ENCODE measurements around a stretch of chr16.

DNA sequence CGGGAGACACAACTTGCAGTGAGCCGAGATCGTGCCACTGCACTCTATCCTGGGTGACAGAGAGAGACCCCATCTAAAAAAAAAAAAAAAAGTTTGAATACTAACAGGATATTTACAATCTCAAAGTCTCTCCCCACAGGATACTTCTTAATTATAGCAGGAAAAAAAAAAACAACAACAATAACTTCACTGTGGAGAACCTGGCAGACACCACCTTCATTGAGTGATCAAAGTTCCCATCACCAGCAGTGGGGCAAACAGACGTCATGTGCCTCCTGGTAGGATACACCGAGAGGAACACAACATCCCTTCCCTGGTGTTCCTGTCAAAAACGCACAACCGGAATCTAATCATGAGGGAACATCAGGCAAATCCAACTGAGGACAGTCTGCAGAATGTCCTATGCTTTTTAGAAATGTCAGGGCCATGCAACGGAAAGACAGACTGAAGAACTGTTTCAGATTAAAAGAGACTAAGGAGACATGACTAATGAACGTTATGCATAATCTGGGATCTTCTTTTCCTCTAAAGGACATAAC is 80.0 kb downstream of the ZFHX3 start:
- PRO-cap, result no peak

GRCh38 chr16:72987943-72988950 is 59.7 kb downstream of the ZFHX3 start:
- PRO-cap, result no peak

DNA sequence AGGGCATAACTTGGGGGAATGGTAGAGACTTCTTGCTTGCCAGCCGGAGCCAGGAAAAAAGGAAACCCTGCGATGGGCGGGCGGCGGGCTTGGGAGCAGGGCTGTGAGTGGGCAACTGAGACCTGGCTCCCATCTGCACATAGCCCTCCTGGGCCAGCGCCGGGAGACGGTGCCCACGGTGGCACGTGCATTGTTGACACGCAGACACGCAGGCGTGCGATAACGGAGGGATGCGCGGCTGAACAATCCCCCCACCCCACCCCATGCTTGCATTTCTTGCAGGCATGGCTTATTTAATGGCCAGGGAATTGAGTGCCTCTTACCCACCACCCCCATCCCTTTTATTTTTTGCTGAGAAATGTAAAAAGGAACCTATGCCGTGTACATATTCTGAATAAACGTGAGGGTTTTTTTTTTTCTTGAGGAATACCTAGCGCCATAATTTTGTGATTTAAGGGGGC is 17.2 kb upstream of the ZFHX3 start:
- PRO-cap, result no peak

DNA sequence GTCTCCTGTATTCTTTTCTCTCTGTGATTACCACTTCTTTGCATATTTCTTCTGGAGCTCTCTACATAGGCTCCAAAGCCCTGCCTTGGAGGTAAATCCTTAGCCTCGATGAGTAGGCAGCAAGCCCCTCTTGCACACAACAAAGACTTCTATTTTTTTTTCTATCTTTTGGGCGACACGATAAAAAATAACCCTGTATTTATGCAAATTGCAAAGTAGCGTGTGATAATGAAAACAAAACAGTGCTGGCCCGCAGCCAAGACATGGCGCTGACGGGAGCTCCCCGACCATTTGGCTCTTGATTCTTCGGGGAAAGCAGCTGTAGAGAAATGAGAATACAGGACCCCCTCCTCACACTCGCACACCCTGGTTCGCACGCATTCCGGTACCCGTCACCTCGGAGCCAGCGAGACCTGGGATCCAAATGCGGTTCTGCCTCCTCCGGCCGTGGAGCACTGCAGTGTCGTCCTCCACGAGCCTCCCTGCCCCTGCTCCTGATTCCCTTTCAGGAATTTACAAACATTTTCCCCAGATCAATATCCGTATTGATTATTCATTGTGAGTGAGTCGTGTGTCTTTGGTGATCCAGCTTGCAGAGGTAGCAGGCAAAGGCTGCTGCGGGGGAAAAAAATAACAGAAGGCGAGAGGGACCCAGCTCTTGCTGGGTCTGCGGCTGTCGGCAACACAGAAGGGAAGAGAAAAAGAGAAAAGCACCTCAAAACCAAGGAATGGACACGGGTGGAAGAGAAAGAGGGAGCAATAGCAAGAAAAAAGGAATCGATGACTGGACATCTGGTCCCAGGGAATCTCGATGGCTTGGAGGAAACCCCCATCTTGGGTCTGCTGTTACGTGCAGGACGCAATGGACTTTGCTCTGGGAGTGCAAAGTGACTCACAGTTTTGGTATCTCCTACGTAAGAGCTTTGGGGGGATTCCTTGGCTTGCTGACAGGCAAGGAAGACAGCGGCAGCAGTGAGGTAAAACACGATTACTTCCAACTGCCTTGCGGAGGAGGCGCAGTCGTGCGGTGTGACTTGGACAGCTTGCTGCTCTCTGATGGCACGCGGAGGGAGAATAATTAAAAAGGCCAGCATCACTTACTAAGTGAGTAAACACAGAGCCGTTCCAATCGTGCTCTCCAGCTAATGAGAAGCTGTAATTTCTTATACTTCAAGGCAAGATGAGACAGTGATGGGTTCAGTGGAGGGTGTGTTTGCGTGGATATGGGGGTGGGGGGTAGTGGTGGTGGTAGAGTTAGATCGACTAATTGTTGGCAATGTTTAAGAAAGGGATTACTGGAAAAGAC is 184.3 kb upstream of the ZFHX3 start:
- PRO-cap, result no peak

DNA sequence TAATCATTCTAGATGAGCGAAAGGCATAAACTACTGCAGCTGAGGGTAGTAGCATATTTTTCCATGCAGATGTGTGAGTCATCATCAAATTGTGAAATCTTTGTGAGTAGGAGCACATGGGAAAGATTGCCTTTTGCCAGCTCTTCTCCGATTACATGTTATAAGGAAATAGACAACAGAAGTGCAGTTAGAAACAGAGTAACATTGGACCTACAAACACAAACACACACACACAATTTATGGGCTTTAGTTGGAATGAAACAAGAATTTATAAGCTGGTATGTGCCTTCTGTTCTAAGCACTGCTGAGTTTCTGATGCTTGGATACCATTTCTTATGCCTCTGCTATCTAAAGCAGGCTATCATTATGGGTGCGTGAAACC is 346.9 kb upstream of the PSMD7 start:
- PRO-cap, result no peak

GRCh38 chr16:74317523-74317994 is 20.9 kb downstream of the PSMD7 start:
- PRO-cap, result no peak

DNA sequence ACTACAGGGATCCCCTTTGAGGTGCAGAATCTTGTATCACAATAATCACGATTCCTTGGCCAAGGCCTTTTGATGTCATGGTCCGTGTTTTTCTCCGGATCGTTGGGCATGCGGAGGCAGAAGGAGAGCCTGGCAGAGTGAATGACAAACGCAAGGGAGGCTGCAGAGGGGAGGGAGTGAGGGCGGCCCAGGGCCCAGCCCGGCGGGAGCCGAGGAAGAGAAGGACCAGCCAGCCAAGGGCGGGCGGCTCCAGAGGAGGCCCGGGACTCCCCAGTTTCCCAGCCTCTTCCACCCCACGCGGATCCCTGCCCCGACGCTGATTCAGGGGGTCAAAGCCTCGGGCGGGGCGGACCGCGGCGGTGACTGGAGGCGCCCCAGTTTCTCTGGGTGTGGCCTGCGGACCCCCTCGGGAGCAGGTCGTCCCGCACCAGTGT is 14.7 kb downstream of the CLEC18B start:
- PRO-cap, result no peak

- PRO-cap, result no peak
Observed at GRCh38 chr16:74570841-74571609, 35.9 kb downstream of the GLG1 start.

- PRO-cap, result bidirectional peak, plus-strand start at chr16:74726322, minus-strand start at chr16:74726194
Observed at GRCh38 chr16:74726107-74726434, 25.4 kb upstream of the MLKL start.

DNA sequence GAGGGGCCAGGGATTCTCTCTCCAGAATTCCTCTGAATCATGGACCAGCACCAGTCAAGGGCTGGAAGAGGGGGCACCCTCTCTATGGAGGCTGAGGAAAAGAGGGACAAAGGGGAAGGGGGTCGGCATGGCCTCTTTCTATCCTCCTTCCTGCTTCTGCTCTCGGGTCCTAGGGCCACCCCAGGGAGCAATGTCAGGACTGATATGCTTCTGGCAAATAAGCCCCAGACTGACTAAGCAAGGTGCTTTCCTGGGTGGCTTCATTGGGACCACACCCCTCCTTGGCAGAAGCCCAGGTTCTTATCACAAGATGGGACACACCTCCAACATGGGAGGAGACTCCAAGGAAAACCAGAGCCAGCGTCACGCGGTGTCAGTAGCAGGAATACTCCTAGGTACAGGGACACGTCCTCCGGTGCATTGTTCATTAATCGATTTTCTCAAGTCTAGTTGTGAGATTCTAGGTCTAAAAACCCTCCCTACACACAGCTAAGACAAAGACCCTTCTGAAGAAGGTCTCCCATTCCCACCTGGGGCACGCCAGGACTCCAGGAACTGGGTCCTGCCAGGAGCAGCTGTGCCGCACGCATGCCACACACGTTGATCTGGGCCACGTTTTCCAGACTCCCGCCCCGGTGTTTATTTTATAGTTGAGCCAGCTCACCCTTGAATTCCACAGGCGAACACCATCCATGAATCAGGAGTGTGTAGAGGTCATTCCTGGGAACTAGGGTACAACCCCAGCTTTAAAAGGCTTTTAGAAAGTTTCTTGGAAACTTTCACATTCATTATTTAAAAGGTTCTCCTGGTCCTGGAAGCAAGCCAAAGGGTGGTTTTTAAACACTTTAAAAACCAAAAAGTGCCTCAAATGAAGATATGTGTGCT is 30.9 kb downstream of the FA2H start:
- PRO-cap, result bidirectional peak, plus-strand start at position 334 of the sequence, minus-strand start at position 206 of the sequence; bidirectional peak, plus-strand start at position 717 of the sequence, minus-strand start at position 619 of the sequence

GRCh38 chr16:74867300-74868055 is 92.9 kb upstream of the FA2H start:
- PRO-cap, result no peak

DNA sequence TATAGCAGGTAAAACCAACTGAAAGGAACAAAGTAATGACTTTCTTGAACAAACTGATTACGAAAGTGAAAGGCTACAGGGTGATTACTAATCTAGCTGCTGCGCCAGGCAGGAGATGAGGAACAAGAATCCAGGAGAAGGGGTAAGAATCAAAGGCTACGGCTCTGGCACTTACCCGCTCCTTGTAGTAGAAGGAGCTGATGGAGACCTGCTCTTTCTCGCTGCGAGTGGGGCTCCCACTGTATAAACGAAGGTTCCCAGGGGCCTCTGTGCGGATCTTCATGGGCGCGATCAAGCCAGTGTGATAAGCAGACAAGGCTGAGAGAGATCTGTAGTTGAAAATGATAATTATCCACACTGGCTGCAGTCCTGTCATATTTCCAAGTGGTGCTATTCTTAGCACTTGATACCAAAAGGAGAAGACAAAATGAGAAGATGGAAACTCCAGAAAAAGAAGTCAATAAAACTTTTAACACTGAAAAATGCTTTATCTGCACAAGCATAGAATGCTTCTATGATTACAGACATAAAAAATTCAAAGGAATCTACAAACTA is 81.1 kb downstream of the WDR59 start:
- PRO-cap, result no peak

DNA sequence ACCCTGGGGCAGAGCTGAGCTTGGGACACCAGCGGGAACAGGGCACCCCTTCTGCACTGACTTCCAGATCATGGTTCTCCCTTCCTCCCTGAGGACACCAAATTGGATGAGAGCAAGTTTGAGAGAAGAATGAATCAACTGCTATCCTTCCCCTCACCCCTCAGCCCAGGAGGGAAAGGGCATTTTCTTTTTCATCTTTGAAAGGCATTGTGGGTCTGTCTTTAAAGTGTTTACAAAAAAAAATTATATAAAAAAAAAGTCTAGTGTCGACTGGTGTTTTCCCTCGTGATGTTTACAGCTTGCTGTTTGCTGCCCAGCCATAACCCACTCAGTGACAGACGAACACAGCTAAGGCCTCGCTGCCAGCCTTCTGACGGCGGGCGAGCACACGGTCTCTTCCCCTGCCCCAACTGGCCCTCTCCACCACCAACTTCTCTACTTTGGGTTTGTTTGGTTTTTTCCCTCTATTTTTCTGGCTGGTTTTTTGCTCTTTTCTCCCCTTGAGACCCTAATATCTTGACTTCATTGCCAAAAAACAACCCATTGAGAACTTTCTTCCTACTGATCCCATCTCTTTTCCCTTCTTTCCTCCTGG is 8.7 kb downstream of the LDHD start:
- PRO-cap, result no peak

DNA sequence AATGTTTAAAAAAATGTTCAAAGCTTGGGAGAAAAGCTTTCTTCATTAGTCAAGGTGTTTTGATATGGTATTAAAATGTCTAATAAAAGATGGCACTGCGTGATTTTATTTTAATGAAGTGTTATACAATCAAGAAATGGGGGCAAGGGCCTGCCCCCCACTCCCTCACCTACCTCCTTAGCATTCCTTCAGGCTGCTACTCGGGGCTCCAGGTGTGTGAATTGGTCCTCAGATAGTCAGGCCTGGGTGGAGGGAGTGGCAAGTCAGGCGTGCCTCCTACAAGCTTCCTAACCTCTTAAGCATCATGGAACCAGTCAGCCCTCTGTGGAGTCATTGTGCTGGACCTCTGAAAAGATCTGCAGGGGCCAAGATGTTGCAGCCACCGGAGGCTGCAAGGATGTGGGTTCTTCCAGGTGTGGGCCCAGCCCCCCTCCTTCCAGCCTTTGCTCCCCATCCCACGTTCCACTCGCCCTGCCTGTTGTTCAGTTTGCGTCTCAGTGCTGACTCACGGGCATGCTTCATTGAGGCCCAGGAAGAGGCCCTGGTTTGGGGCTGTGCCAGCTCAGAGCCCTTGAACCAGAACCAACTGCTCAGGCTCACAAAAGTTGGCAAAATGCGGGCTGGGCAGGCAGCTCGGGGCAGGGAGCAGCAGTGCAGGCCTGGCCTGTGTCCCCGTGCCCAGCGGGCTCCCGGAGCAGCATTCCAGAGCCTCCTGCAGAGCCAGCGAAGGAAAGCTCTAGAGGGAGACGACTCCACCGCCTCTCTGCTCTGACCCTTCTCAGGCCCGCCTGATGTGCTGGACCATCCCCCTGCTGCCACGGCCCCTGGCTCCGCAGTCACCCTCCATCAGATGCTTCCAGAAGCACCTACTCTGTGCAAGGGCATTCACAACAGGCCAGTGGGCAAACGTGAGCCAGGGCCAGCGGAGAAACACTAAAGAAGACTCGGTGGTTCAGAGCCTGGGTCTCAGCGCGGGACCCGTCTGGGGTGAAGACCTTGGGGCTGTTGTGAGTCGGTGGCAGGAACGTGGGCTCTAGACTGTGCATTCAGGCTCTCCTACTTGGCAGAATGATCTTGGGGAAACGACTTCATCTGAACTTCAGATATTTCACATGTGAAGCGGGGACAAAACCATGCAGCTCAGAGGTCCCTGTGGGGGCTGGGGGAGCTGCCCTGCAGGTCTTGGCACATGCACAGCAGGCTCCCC is 7.6 kb downstream of the LDHD start:
- PRO-cap, result no peak

- PRO-cap, result bidirectional peak, plus-strand start at chr16:75116139, minus-strand start at chr16:75116149
Observed at GRCh38 chr16:75115966-75116280, 657 bp downstream of the LDHD start.

DNA sequence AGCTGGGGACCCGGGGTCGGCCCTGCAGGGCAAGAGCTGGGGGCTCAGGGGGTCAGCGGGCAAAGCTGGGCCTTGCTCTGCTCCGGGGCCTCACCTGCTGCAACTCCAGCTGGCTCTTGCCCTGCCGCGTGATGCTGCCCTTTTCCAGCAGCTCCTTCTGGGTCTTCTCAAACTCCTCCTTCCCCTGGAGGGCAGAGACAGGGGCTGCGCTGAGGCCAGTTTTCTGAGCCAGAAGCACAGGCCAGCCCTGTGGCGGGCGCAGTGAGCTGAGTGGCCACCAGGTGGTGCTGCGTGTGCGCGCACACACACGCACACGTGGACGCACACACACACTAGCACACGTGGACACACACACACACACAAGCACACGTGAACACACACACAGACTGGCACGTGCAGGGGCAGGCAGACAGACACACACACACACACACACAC is 15.0 kb downstream of the CTRB1 start:
- PRO-cap, result no peak

DNA sequence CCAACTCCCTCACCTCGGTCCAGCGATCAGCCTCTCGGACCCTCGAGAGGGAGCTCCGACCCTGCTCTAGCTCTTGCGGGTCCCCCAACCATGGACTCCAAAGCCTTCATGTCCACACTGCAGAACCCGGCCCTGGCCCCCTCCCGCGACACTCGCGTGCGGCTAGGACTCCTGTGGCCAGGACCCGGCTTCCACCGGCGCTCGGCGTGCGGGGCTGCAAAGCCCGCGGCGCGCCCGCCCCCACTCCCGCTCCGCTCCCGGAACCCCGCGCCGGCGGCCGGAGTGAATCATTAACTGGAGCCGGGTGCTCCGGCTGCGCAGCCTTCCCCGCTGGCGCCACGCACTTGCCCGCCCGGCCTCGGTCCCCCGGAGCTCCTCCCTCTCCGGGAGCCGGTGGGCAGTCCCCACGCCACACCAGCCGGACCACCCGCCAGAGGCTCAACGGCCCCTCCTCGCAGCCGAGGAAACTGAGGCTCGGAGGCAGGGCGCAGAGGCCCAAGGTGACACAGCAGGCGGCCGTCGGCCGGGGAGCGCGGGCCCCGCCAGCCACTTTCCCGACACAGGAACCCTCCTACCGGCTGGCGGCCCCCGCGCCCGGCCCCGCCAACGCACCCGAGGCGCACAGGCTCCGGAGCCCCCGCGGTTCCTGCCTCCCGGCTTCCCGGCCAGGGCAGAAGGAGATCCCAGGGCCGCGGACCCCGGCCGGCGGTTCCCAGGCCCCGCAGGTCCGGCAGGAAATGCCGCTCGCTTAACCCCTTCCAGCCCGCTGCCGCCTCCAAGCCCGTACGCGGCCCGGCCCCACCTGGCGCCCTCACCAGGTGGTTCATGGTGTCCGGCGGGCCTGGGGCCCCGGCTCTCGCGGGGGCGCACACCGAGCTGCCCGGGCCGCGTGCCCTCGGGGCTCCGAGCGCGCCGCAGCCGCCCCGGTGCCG is 502 bp downstream of the BCAR1 start:
- PRO-cap, result bidirectional peak, plus-strand start at position 320 of the sequence, minus-strand start at position 245 of the sequence; unidirectional peak, minus-strand start at position 732 of the sequence

DNA sequence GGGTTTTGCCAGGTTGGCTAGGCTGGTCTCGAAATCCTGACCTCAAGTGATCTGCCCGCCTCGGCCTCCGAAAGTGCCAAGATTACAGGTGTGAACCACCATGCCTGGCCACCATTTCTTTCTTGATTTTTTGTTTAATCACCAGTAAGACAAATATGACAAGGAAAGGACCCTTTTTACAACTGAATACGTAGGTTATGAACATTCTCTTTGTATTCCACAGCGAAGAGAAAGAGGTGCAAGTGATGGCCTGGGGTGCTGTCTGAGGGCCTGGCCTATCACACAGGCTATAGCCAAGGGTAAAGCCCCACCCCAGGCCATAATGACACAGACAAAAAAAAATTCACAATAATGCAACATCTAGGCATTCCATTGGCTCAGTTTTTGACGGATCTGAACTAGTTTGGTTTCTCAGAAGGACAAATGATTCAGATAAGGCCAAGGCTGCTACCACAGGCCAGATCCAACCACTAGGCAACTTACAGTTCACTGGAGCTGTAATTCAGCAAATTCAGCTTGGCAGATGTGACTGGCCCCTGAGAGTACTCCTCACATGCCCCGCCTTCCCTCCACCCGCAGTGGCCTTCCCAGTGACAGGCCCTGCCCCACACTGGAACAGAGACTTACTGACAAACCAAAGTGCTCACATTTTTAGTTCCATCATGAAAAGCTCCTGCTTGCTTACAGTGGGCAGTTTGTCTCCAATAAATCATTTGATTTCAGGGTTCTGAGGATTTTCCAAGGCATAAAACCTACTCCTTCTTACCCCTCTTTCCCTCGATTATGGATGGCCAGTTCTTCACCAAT is 53.0 kb upstream of the BCAR1 start:
- PRO-cap, result bidirectional peak, plus-strand start at position 654 of the sequence, minus-strand start at position 550 of the sequence

DNA sequence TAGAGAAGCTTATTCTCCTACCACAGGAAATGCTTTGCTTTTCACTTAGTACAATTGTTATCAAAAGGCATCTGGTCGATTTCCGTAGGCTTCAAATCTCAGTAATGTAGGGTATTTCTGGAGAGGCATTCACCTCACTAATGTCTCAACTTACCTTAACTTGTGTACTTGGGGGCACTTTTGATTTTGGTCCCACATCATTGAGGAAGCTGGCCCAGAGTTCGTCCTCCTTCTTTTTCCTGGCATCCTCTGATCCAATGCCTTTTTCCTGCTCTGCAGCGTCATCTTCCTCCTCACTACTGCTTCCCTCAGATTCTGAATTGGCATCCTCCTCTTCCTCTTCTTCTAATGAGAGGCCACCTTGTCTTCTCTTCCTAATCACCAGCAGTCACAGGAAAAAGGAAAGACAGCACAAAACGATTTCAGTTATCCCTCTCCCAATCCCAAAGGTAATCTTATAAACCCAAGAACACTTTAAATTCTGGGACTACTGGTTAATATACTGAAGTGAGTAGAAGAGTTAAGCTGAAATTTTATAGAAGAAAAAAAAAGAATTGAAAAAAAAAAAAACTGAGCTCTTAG is 20.8 kb downstream of the CFDP1 start:
- PRO-cap, result no peak

GRCh38 chr16:75442298-75442588 is 8.9 kb upstream of the CFDP1 start:
- PRO-cap, result no peak

Measured in left colon (tissue), 1 donor.